ENCODE data around the genes KRBOX4 and RBM10.

- PRO-cap, 2 experiments: no peak in any of the 2 experiments
Measured at GRCh38 chrX:44960182-44960873, 87.3 kb downstream of the KDM6A start.

DNA sequence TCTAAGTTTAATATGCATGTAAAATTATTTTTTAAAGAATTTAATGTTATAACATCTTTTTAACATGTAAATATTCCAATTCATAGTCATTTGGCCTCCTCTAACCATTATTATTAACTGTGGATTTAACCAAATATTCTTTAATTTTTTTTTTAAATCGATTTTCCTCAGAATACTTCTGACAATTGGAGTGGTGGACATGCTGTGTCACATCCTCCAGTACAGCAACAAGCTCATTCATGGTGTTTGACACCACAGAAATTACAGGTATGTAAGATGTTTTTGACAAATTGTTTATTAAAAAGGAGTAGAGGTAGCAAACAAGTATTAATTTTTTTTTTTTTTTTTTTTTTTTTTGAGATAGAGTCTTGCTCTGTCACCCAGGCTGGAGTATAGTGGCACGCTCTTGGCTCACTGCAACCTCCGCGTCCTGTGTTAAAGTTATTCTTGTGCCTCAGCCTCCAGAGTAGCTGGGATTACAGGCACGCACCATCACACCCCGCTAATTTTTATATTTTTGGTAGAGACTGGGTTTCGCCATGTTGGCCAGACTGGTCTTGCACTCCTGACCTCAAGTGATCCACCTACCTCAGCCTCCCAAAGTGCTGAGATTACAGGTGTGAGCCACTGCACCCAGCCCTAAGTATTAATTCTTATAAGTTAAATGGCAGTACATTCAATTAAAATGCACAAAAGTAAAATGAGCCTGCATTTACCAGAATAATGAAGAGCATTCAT, 139.4 kb downstream of the DIPK2B start:
- PRO-cap, 2 experiments: no peak in any of the 2 experiments

GRCh38 chrX:45107187-45108000, 93.3 kb downstream of the DIPK2B start:
- PRO-cap, 2 experiments: no peak in any of the 2 experiments

GRCh38 chrX:45289706-45290103, 89.0 kb upstream of the DIPK2B start:
- PRO-cap, 2 experiments: no peak in any of the 2 experiments

DNA sequence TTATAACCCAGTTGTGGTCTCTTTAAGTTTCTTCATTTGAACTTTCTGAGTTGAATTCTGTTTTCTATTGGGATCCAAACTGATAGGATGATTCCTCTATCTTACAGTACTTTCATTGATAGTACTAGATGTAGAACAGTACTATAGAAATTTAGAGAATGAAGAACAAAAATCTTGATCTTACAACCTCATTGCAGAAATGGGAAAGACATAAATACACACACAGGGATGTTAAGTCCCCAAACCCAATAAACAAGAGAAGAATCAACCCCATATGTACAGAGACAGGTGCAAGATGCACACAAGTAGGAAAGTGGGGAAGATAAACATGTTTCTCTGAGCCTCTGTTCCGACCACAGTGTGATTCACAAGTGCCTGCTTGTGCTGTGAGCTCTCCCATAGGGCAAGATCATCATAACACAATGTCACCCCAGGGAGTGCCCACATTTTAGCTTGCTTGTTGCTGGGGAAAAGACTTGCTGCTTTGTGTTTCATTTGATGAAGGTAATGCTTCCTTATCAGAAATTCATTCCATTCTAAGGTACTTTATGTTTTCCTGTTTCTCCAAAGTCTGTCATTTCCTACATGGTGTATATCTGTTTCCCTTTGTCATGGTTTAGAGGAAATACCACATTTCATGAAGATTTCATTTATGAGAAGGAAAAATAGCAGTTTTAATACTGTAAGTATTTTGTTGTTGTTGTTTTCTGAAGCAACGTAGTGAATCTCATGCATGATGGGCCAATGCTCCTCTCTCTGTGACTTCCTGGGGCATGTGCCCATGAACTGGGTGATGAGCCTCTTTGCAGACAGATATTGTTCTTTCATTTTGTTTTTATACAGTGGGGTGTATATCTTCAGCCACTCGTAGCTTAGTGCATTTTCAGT, 304.5 kb upstream of the DIPK2B start:
- PRO-cap, 2 experiments: no peak in any of the 2 experiments

GRCh38 chrX:45750433-45751092, 549.9 kb upstream of the DIPK2B start:
- PRO-cap, 2 experiments: no peak in any of the 2 experiments

DNA sequence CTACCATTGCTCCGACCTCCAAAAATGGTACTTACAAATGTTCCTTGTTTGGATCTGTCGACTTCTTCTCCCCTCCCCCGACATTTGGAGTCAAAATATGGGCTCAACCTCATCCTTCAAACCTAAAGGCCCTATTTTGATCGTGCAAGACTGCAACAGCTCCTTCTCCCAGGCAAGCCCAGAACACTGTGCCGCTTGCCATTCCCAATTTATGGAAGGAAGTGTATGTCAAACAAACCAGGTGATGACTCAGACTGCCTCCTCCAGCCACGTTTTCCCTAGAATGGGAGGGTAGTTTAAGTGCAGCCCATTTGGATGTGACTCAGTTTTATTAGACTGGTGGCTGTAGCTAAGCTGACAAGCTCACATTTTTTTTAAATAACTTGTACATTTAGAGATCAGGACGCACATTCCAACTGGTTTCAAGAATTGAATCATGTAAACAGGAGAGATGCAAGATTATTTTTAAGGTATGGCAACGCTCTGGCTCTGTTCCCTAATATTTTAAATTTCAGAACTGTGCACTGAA, 570.5 kb upstream of the DIPK2B start:
- PRO-cap, 2 experiments: peak in 1 of 2 experiments; most common plus-strand start position 325 of the sequence (in 1); most common minus-strand start position 190 of the sequence (in 1)

- PRO-cap, 2 experiments: no peak in any of the 2 experiments
Measured at GRCh38 chrX:45850579-45851073, 596.5 kb upstream of the KRBOX4 start.

DNA sequence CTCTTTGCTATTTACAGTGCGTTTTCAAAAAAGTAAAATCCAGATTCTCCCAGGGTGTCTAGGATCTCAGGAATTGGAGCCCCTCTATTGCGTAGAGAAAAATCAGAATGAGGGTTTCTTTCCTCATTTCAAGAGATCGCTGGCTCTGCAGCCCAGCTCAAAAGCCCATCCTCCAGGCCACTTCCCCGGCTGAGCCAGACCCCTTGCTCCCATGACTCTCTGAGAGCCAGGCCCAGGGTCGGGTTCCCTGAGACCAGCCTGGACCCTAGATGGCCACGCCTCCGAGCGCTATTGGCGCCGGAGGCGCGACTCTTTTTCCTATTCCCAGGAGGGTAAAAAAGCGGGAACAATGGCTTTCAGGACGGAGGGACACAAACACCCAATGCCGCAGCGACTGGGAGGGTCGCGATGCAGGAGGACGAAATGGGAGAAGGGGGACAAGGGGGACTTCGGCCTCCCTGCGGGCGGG, 524 bp upstream of the KRBOX4 start:
- PRO-cap, 2 experiments: peak in 1 of 2 experiments; most common plus-strand start position 321 of the sequence (in 1); most common minus-strand start position 221 of the sequence (in 1)

- PRO-cap, 2 experiments: peak in 2 of 2 experiments; most common plus-strand start chrX:46447297 (in 2); most common minus-strand start chrX:46447164 (in 2)
Measured at GRCh38 chrX:46447008-46448134, at the start of gene KRBOX4. Gene KRBOX4 (plus strand): TSS chrX:46447297.

GRCh38 chrX:46633440-46633683, 59.8 kb downstream of the CHST7 start:
- PRO-cap, 2 experiments: no peak in any of the 2 experiments

DNA sequence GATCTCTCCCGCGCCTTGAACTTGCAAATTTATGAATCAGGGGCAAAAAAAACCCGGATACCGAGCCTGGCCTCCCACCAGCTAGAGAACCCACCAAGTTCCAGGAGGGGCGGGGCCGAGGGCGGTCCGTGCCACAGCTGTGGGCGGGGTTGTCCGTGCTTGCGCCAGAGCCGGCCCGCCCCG, 355 bp upstream of the RP2 start:
- PRO-cap, 2 experiments: peak in 2 of 2 experiments; most common minus-strand start position 100 of the sequence (in 1)

GRCh38 chrX:46961160-46961622, 49.0 kb downstream of the JADE3 start:
- PRO-cap, 2 experiments: no peak in any of the 2 experiments

GRCh38 chrX:47144959-47145975, at the start of gene RBM10:
Gene RBM10 (plus strand): TSS chrX:47145221.
- PRO-cap, 2 experiments: peak in 2 of 2 experiments; most common plus-strand start chrX:47145221 (in 2); most common minus-strand start chrX:47145487 (in 2)

DNA sequence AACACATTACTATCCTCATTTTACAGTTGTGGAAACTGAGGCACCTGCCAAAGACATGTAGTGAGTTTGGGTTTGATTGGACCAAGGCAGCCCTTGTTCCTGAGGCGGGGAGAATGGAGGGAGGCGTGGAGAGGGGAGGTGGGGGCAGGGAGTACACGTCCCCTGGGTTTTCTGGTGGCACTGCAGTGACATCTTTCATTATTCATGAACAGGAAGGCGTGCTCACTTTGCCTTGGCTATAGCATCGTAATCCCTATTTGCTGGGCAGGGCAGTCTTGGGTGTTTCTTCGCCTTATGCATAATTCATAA, 785 bp upstream of the UBA1 start:
- PRO-cap, 2 experiments: no peak in any of the 2 experiments

- PRO-cap, 2 experiments: no peak in any of the 2 experiments
Measured at GRCh38 chrX:47209396-47209857, 9.1 kb upstream of the CDK16 start.

GRCh38 chrX:47210612-47211260, 7.7 kb upstream of the CDK16 start:
- PRO-cap, 2 experiments: no peak in any of the 2 experiments

DNA sequence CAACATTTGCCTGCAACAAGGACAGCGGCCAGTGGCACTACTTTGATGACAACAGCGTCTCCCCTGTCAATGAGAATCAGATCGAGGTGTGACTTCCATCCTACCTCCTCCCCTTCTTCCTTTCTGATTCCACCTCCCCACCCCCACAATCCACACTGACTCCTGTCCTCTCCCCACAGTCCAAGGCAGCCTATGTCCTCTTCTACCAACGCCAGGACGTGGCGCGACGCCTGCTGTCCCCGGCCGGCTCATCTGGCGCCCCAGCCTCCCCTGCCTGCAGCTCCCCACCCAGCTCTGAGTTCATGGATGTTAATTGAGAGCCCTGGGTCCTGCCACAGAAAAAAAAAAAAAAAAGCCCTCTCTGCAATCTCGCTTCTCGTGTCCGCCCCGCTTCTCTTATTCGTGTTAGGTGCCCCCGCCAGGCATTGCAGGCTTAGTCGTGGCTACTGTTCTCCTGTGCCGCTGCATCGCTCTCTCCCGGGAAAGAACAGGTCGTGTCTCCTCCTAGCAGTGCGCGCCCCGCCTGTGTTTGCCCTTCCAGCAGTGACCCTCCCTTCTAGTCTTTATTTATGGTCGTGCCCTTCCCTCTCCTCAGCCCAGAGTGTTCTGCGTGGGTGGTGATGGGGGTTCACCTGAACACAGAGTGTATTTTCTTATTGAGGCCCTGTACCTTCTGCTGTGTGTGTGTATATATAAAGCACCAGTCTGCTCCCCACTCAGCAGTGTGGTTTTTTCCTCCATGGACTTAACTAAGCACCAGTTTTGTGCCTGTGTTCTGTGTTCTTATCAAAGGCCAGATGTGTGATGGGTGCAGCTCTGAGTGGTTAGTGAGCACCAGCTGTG, 15.0 kb downstream of the USP11 start:
- PRO-cap, 2 experiments: no peak in any of the 2 experiments

GRCh38 chrX:47321312-47321961, 48.9 kb upstream of the ZNF157 start:
- PRO-cap, 2 experiments: no peak in any of the 2 experiments

- PRO-cap, 2 experiments: no peak in any of the 2 experiments
Measured at GRCh38 chrX:47462745-47463123, 20.3 kb downstream of the ZNF41 start.